ENCODE data around the gene ZNF554.

DNA sequence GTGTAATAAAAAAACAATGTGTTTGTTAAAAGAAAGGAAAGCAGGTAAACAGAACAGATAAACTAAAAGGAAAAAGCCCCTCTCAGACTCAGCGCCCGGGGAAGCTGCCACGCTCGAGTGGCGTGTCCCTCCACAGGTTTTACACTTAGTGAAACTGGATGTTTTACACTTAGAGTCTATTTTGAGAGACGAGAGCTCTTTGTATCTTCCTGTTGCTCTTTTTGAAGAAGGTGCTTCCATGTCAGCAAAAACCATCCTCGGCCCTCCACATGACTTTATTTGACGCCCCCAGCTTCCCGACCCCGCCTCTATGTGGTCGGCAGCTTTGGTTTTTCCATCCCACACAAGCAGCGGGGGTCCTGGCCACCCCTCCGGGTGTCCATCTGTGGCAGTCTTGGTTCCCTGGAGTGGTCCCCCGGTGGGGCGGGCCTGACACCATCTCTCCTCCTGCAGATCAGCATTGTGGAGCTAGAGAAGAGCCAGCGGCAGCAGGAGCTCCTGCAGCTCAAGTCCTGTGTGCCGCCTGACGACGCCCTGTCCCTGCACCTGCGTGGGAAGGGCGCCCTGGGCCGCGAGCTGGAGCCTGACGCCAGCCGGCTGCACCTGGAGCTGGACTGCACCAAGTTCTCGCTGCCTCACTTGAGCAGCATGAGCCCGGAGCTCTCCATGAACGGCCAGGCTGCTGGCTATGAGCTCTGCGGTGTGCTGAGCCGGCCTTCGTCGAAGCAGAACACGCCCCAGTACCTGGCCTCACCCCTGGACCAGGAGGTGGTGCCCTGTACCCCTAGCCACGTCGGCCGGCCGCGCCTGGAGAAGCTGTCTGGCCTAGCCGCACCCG, 20.1 kb downstream of the PLEKHJ1 start:
- PRO-cap, 2 experiments = no peak in any of the 2 experiments

- PRO-cap, 2 experiments = no peak in any of the 2 experiments
Measured at GRCh38 chr19:2231444-2232173, 4.5 kb downstream of the PLEKHJ1 start.

DNA sequence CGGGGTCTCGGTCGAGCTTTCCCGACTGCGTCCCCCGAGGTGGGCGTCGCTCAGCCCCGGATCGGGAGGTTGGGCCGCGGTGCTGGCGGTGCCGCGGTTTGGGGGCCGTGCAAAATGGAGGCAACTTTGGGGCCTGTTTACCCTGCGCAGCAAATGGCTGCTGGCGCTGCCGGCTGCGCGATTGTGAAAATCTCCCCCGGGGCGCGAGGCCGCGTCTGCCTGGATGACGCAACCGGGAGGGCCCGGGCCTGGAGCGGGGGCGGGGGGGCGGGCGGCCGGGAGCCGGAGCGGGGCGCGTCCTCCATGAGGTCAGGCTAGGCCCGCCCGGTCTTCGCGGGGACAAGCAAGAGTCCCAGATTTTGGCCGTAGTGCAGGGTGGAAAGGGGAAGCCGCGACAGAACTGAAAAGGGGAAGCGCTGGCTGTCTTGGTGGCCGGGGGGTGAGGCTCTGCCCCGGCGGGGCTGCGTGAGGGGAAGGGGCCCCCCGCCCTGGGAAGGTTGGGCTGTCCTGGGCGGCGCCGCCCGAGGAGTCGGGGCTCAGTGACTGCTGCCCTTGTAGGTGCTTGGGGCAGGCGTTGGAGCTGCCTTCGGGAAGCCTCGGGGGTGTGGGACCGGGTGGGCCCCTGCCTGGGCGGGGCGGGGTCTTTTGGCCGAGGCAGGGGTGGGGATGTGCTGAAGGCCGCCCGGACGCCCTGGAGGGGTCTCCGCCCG, 11.2 kb downstream of the PEAK3 start:
- PRO-cap, 2 experiments = peak in 2 of 2 experiments; most common plus-strand start position 368 of the sequence (in 2); most common minus-strand start position 183 of the sequence (in 2)

GRCh38 chr19:2272068-2272233, 10.0 kb downstream of the PEAK3 start:
- PRO-cap, 2 experiments = no peak in any of the 2 experiments

GRCh38 chr19:2303506-2303983, 4.4 kb downstream of the LINGO3 start:
- PRO-cap, 2 experiments = no peak in any of the 2 experiments

GRCh38 chr19:2318384-2318746, 10.0 kb downstream of the LSM7 start:
- PRO-cap, 2 experiments = no peak in any of the 2 experiments

DNA sequence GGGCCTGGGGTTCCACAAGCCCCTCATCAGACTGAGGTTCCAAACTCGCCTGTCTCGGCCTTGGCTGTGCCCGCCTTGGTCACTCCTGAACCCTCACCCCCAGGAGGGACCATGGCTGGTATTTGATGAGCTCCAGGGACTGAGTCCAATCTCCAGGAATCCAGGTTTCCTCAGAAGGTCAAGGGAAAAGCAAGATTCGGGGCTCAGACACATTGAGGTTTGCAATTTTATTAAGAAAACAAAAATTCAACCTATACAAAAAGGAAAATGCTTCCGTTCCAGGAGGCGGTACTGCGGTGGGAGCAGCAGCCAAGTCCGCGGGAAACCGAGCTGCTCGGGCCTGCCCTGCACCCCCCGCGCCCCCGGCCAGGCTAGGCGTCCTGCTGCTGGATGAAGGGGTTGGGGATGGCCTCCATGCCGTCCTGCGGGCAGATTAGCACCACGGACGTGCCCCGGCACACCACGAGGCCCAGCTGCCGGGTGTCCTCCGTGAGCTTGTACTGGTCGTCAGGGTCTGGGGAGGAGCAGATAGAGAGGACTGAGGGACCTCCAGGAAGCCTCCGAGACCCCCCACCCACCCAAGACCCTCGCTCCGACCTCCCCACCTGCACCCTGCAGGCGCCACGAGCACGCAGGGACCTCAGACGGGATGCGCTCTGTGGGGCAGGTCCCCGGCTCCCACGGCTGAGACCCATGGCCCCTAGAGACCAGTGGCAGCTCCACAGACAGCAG, 6.9 kb downstream of the LSM7 start:
- PRO-cap, 2 experiments = no peak in any of the 2 experiments

DNA sequence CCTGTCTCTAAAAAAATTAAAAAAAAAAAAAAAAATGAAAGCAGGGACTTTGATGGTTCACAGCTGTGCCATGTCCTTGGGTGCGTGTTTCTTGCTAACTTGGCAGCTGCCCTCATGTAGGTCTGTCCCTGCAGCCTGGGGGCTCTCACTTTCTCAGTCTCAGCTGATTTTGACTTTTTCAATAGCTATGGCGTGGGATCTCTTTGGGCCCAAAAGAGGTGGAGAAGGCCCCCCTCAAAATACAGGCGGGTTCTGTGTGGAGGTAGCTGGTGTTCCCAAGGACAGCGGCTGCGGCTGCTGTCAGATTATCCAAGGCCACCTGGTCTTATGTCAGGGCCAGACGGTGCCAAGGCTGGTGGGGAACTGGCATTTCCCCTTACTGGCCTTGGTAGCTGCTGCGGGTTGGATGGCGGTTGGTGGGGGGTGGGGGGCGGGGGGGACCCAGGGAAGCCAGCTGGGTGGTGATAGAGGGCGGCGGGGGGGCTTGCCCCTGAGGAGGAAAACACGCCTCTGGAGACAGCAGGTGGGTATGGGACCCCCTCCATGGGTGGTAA, 4.3 kb downstream of the TIMM13 start:
- PRO-cap, 2 experiments = no peak in any of the 2 experiments

- PRO-cap, 2 experiments = no peak in any of the 2 experiments
Measured at GRCh38 chr19:2426429-2427079, 832 bp downstream of the TIMM13 start.

- PRO-cap, 2 experiments = no peak in any of the 2 experiments
Measured at GRCh38 chr19:2479579-2480067, 3.7 kb downstream of the GADD45B start.

GRCh38 chr19:2503445-2504417, 27.8 kb downstream of the GADD45B start:
- PRO-cap, 2 experiments = no peak in any of the 2 experiments

DNA sequence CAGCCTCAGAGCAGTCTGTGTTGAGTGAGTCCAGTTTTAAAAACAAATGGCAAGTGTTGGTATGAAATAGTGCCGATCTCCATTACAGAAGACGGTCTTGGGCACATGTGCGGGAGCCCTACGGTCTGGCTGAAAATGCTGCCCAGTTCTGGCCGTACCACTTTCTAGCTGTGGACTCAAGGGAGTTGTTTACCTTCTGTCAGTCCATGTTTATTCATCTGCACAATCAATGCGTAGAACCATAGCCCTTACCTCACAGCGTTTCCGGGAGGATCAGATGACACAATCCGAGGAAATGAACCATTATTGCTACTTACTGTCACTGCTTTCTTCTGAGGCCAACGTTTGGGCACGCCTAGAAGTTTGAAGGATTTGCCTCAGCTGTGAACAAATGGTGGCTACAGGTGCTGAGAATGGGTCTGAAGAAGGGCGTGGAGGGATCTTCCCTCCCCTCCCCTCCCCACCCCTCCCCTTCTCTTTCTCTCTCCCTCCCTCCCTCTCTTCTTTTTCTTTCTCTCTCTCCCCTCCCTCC, 31.2 kb downstream of the GADD45B start:
- PRO-cap, 2 experiments = no peak in any of the 2 experiments

DNA sequence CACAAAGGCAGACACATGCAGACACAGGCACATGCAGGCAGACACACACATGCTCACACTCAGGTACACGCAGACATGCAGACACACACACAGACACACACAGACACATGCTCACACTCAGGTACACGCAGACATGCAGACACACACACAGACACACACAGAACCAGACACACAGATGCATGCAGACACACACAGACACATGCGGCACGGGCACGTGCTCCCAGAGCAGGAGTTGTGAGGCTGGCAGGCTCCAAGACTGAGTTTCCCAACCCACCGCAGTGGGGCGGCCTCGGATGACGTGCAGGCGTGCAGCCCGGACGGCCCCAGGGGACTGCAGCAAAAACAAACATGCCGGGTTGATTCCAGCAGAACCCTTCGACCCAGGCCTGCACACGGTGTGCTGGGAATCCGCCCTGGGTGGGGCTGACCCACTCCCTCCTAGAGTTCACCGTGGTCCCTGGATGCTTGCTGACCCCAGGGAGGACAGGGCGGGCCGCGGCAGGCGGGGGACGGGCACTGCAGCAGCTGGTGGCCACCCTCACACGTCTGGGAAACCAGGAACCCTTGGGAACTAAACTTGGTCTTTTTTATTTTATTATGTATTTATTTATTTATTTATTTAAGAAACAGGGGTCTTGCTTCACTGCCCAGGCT, 100.1 kb downstream of the GADD45B start:
- PRO-cap, 2 experiments = no peak in any of the 2 experiments

DNA sequence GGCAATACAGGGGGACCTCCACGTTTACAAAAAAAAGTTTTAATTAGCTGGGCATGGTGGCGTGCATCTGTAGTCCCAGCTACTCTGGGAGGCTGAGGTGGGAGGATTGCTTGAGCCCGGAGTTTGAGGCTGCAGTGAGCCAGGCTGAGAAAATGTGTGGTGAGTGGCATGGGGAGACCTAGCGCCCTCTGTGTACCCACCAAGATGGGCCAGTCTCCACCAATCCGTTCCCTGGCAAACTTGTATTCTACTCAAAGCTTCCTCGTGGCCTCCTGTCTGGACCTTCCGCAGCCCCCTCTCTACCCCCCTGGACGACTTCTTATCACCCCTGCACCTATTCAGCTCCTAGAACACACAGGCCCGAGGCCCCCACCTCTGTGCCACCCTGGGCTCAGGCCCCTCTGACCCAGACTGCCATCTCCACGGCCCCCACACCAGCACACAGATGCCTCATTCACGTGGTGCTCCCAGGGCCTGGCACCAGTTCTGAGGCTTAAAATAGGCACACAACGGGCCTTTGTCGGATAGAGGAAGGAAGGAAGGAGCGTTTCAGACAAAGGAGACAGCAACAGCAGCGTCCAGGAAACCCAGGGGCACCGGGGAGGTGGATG, 7.4 kb downstream of the GNG7 start:
- PRO-cap, 2 experiments = no peak in any of the 2 experiments

DNA sequence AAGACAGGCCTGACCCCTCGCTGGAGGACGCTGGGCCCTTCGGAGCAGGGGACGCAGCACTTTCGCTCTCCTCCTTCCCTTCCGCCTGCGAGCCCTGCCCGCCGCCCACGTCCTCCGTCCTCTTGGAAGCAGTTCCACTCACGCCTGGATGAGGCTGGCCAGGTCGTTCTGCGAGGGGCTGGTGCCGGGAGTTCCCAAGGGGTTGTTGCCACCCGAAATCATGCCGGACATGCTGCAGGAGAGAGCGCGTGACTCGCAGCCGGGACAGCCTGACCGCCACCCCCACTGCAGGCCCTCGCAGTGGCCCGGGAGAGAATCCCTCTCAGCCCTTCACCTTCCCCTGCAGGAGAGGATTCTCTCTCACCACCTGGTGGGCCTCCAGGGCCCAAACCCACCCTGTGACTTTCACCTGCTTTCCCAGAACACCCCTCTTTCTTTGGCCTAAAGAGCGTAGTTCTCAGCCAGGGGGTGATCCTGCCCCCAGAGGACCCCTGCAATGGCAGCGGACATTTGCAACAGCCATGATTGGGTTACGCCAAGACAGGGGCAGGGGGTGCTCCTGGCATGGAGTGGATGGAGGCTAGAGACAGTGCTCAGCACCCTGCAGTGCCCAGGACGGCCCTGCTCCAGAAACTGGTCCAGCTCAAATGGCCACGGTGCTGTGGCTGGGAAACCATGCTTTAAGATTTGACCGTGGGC, 17.9 kb upstream of the SLC39A3 start:
- PRO-cap, 2 experiments = no peak in any of the 2 experiments

DNA sequence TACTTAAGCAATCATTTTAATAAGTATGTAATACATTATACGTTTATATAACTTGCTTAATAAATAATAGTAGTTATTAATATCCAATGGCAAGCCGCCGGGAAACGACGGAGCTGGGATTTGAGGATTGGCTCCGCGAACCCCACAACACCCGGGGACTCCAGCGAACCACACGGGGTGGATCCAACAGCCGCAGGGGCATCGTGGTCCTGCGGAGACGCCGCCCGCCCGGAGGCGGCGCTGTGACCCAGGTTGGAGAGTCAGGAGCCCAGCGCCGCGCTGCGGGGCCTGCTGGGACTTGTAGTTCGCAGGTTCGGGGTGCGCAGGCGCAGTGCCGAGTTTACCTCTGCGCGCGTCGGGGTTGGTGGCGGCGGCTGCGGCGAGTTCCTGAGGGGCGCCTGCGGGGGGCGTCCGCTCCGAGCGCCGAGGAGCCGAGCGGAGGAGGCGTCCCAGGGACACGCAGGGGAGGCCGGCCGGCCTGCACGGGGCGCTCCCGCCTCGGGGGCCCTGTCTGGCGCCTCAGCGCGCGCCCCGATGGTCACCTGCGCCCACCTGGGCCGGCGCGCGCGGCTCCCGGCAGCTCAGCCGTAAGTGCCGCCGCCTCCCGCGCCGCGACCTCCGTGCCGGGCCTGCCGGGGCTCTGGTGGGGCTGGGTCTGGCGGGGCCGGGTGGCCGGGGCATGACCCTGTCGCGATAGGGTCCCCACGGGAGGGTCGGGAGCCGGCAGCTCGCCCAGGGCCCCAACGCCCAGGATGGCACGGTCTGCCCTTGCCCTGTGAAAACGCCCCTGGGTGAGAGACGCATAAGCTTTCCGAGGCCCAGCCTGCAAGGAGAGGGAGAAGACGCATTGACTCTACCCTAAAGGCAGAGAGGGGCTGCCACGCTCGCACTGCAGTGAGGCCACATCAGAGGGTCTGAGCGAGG, at the start of gene ZNF554:
Gene ZNF554, plus strand, starts transcription at position 331 of the 924 bp plus-strand sequence.
- PRO-cap, 2 experiments = peak in 2 of 2 experiments; most common plus-strand start position 347 of the sequence (in 1); most common minus-strand start position 172 of the sequence (in 1)

GRCh38 chr19:3006165-3006748, 22.8 kb downstream of the TLE2 start:
- PRO-cap, 2 experiments = peak in 1 of 2 experiments; most common plus-strand start chr19:3006425 (in 1); most common minus-strand start chr19:3006422 (in 1)

GRCh38 chr19:3089598-3089905, 4.6 kb upstream of the GNA11 start:
- PRO-cap, 2 experiments = peak in 1 of 2 experiments; most common plus-strand start chr19:3089752 (in 1)

DNA sequence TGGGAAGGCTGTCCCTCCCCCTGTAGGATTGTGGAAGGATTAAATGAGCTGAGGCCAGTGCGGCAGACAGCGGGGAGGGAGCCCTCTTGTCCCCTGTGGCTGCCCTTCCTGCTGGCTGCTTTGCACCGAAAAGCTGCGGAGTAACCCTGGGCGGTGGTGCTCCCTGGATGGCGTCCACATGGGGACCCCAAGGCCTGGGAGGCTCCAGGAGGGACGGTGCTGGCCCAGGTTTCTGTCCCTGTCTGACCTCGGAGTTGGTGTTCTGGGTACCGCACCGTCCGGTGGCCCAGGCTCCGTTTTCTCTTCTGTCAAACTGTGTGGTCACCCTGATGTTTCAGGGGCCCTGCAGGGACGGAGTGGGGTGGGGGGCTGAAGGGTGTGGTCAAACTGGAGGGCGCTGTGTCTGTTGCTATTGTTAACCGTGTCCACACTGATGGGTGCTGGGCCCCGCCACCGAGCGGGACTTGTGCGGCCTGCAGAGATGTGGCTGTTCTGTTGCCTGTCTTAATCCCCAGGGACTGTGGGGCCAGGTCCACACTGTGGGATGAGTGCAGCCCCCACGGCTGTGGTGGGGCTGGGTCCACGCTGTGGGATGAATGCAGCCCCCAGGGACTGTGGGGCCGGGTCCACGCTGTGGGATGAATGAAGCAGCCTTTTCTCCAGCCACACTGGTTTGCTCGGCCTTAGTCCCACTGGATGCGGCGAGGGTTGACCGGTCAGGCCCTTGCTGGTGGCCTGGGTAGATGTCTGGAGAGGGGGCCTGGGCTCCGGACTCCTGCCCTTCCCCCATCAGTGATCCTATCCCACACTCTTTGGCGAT, 6.8 kb downstream of the GNA11 start:
- PRO-cap, 2 experiments = no peak in any of the 2 experiments

DNA sequence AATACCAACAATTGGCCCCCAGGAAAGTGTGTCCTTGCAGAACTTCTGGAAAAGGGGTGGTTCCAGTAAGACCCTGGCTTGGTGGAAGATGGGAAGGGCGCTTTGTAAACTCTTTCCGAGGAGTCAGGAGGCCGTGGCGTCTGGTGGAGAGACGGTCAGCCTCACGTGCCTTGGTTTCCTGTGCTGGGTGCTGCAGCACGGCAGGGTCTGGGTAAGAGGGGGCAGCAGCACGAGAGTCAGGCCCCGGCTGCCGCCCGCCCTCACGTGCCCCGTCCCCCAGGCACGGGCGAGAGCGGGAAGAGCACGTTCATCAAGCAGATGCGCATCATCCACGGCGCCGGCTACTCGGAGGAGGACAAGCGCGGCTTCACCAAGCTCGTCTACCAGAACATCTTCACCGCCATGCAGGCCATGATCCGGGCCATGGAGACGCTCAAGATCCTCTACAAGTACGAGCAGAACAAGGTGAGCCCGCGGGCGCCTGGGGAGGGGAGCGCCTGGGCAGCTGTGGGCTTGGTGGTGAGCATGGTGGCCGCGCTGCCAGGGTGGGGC, 15.8 kb downstream of the GNA11 start:
- PRO-cap, 2 experiments = no peak in any of the 2 experiments